Renal cortical epithelial cell (primary cell): ENCODE measurements around a stretch of chr9.

- RRBS, result no CpG with 5 or more reads among the region's 5 CpGs
These were observed 89.2 kb downstream of the GPR21 start for GRCh38 chr9:123122565-123123128.

GRCh38 chr9:123136043-123136748 is 102.7 kb downstream of the GPR21 start:
- RRBS, result no CpG with 5 or more reads among the region's 5 CpGs

DNA sequence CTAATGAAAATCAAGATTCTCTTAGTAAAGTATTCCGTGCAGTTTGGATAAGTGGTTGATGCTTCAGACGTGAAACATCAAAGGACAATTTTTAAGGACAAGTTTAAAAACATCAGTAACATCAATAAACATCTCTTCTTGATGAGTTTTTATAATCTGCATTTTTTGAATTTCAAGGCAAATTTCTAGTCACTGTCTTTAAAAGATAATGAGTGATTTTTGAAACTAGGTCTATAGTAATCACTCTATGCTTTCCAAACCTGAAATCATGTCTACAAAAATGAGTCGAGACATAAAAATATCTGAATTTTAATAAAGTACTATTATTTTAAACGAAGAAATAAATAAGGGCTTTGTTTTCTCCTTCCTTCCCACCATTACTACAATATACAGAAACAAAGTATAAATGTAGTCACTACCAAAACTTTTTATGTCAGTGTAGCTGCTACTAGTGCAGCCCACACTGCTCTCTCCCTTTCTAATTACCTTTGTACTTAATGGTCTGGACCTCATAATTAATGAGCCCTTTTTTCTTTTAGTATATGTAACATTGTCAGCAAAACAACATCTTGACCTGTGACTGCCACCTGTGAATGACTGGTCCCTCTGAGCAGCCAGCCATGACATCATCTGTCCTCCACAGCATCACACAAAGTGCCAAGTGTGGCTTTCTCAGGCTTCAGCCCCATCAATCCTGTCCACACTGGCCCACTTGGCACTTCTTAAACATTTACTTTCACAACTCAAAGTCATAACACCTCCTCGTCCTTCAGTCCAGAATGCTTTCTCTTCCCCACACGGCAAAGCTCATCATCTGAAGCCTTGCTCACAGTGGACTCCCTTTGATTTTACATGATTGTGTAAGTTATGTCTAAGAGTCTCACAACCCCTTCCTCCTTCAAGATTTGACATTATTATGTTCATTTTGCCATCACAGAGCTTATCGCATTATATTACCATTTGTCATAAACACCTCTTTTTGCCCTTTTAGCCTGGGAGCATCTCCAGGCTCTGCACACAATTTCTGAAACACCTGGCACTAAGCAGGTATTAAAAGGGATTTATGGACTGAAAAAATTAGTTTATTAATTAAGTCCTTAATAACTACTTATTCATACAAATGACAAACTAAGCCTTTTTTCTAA is 104.6 kb downstream of the GPR21 start:
- RRBS, result no CpG with 5 or more reads among the region's 7 CpGs

- RRBS, result no CpG with 5 or more reads among the region's 6 CpGs
These were observed 20.4 kb upstream of the CRB2 start for GRCh38 chr9:123335652-123335903.

- RRBS, result no CpG with 5 or more reads among the region's 6 CpGs
These were observed 2.1 kb downstream of the CRB2 start for GRCh38 chr9:123357904-123358630.

DNA sequence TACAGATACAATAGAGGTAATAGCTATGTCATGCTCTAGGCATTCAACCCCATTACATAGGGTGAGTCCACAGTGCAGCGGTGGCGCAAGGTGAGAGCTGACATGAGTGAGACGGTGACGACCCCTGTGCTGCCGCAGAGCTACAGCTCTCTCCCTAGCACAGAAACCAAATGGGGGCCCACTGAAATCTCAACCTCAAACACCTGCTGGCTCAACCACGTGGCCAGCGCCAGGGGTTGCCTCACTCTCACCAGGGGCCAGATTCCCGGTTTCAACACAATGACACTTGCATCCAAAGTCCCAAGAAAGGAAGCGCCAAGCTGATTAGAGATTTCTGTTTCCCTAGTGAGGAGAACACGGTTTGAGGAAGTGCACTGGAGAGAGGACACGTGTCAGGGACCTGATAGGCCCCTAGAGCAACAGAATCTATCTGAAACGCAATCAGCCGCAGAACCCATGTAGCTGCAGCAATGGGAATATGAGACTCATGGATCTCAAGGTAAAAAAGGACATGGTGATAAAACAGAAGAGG is 114.2 kb downstream of the CRB2 start:
- RRBS, result no CpG with 5 or more reads among the region's 13 CpGs

GRCh38 chr9:123480851-123481624 is 125.0 kb downstream of the CRB2 start:
- RRBS, result no CpG with 5 or more reads among the region's 14 CpGs

DNA sequence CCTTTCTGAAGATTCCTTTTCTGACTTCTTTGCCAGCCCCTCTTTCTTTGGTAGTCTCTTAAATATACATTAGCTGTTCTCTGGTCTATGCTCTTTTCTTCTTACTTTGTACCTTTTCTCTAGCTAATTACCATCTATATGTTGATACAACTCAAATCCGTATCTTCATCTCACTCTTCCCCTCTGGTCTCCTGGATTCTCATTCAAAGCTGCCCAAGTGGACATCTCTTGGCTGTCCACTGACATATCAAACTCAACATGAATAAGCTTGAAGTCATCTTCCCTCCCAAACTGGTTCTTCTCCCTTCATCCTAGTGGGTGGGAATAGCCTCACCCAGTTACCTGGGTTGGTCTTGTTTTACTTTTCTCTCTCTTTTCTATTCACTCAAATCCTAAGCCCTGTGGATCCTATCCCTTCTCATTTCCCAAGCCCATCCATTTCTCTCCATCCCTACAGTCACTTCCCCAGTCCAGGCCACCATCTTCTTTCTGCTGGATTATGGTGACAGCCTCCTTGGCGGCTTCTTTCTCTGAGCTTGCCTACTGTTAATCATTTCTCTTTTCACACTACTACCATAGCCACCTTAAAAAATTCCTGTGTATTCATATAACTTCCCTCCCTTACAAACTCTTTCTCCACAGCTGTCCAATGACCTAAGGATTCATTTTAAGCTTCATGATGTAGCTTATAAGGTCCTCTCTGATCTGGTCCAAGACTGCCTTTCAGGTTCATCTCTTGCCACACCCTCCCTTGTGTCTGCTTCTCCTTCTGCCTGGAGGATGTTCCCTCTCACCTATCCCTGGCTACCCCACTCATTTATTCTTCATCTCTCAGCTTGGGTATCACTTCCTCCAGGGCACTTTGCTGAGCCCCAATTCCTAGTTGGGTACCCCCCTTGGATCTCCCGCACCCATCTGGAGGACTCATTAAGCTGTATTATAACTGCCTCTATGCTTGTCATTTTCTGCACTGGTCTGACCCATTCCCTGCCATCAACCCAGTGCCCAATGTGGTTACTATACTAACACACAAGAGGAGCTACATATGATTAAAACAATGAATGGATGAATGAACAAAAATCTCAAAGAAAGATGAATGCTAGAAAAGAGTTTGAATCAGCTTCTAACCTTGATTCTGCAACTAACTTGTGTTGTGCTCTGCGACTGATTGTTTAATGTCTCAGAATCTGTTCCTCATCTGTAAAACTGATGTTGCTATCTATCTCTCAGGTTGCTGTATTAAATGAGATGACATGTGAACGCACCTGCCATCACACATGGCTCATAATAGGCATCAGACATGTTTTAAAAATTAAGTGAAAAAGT is 171.2 kb downstream of the CRB2 start:
- RRBS, result no CpG with 5 or more reads among the region's 5 CpGs

DNA sequence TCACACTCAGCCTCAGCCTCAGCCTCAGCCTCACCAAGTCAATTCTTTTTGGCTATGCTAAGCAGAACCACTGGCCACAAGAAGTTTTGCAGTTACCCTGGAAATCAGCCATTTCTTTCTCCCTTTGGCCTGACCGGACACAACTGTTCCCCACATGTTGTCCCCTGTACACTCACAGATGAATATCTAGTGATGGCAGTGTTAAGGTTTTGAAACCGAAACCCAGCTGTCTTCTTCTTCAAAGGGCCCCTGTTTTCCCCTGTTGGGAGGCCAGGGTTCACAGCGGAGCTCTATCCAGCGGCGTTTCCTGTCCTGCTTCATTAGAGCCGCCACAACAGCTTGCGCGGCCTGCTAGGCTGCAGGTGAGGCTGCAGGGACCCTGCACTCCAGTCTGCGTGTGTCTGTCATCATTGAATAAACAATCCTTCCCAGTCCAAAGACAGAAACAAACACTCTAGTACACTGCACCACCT is 250.5 kb downstream of the DENND1A start:
- RRBS, result no CpG with 5 or more reads among the region's 9 CpGs

DNA sequence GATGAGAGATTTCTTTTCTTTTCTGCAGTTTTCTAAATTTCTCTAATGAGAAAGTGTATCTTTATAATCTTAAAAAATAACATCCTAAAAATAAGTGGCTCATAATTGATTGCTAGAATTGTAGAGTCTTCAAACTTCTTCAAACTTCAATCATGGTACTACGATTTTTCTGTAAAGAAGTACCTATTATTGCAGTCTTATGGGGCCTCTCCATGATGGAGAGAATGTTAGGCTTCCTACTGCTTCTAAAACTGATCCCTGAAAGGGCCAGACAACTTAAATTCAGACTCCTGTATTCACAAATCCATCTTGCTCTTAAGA is 181.7 kb downstream of the DENND1A start:
- RRBS, result no CpG with 5 or more reads among the region's 1 CpG

GRCh38 chr9:124045001-124045457 is 33.5 kb downstream of the LHX2 start:
- RRBS, result 10% methylated on average over 3 of the region's 26 CpGs

DNA sequence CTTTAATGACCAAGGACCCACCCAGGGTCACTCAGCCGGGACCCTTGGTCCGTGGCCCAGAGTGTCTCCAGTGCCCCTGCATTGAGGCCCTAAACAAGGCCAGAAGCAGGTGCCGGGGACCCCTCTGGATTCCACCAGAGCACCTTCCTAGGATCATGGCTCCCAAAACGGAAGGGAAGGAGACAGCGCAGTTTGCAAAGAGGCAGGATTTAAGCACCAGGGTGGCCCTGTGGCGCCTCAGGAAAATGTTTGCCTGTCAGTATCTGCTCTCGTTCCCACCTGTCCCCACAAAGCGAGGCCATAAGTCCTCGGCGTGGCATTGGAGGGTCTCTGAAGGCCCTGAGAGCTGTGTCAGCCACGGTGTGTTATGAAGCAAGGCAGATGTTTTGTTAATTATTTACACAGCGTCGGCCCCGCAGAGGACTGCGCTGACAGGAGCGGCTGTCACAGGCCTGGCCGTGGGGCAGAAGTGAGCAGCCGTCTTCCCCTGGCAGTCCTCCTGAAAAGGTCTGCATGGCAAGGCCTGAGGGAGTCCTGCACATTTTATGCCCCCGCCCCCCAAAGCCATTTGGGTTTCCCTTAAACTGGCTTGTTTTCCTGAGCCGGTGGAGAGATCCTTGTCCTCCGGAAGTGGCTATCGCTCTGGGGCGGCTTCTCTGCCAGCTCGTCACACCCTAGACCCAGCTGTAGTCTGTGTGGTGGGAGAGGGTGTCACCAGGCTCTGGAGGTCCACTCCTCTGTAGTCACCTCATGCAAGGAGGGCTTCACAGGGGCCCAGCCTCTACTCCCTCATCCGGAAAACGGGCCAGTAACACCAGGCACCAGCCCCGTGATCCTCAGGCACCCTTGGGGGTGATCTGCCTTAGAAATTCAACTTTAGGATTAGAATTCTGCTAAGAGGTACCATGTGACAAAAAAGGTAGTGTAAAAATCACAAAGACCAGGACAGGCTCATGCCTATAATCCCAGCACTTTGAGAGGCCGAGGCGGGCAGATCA is 6.1 kb downstream of the NEK6 start:
- RRBS, result 73% methylated on average over 3 of the region's 29 CpGs

DNA sequence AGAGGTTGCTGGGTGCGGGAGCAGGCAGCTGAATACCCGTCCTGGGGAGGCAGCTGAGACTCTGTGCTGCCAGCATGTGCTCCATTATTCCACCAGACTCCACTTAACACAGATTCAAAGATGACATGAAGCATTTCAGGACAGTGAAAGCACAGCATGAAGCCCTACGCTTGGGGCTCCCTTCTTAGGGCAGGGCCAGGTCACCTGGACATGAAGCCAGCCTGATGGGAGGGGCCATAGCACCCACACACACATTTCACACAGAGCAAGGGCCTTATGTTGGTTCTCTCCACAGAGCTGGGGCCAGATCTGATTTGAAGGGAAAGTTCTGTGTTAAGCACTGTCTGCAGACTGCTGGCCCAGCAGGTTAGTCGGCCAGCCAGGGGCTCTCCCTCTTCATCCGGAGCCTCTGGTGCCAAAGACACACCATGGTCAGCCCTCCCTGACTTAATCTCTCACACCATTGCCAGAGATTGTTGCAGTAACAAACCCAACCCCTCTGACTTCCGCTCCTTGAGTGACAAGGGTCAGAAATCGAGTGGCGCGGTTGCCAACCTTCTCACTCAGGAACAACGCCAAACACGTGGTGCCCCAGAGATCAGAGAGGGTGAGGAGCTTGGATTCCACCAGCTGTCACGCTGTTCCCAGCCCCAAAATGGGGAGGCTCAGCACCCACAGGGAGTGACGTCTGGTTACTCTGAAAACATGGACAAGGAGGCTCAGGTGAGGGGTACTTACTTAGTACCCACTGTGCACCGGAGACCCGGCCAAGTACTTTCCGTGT is 13.2 kb downstream of the NEK6 start:
- RRBS, result no CpG with 5 or more reads among the region's 16 CpGs

GRCh38 chr9:124309572-124310130 is 51.9 kb downstream of the NEK6 start:
- RRBS, result 8% methylated on average over 4 of the region's 18 CpGs

DNA sequence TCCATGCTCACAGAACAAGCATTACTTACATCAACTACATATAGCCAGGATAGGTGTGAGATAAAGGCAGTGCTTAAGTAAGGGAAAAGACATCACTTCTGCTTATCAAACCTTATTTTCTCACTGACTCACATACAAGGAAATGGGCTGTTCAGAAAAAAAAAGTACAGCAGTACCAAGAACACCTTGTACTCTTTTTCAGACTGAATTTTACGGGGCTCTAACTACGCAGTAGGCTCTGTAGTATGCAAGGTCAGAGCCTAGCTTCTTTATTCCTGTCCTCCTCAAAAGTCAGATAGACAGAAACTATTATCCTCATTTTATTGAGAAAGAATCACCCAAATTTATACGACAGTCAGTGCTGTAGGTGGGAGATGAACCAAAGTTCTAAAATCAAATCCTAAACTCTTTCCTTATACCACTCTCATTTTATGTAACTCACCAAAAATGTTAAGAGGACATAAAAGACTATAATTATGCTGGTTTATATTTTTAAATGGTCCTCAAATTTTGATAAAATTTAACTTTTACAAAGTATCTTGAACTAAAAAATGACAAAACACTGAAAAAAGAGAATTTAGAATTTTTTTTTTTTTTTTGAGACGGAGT is 5.7 kb downstream of the PSMB7 start:
- RRBS, result no CpG with 5 or more reads among the region's 4 CpGs

- RRBS, result no CpG with 5 or more reads among the region's 1 CpG
These were observed 117.4 kb upstream of the NR5A1 start for GRCh38 chr9:124624594-124625017.

GRCh38 chr9:124692311-124692831 is 78.7 kb downstream of the NR6A1 start:
- RRBS, result no CpG with 5 or more reads among the region's 7 CpGs

DNA sequence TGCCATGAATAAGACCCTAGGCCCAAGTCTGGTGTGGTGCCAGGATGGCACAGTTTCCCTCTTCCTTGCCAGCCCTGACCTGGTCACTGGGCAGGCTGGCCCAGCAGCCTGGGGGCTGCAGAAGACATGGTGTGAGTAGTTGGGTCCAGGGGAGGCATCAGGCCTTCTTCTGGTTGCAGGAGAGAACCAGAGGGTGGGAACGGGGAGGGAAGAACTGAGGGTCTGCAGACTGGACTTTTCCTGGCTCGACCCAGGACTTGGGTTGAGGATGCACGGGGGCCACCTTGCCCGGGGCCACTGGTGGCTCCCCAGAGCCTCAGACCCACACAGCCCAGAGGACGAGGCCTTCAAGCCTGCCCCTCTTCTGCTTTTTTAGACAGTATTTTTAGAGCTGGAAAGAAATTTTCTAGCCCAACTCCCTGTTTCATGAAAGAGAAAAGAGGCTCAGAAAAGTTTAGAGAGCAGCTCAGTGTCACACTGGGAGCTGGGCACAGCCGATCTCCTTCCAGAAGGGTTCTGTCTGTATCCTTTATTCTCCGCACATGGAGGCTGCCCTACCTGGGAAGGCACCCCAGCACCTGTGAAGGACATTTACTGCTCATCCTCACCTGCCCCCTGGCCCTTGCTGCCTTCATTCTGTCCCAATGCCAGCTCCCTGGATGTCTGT is 34.6 kb downstream of the OLFML2A start:
- RRBS, result no CpG with 5 or more reads among the region's 7 CpGs

DNA sequence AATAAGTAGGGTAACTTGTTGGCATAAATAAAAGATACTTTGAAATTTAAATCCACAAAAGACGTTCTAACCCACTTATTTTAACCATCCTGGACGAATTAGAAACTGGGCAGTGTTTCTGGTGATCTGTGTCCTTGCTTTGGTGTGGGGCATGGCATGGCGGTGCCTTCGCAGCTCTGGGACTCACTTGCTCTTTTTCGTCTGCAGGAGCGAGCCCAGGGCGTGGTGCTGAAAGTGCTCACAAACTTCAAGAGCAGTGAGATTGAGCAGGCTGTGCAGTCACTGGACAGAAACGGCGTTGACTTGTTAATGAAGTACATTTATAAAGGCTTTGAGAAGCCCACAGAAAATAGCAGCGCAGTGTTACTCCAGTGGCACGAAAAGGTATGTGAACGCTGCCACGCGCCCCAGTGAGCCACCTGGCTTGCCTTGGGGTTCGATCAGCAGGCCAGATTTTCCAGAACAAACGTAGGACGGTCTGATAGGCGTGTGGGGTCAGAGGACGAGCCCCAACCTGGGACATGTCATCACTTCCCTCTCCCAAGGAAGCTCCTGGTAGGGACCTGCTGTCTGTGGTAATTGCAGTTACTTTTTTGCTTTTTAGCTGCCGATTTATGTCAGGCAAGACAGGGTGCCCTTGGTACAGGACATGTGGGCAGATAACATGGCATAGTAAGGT is 13.0 kb downstream of the ARPC5L start:
- RRBS, result no CpG with 5 or more reads among the region's 20 CpGs

DNA sequence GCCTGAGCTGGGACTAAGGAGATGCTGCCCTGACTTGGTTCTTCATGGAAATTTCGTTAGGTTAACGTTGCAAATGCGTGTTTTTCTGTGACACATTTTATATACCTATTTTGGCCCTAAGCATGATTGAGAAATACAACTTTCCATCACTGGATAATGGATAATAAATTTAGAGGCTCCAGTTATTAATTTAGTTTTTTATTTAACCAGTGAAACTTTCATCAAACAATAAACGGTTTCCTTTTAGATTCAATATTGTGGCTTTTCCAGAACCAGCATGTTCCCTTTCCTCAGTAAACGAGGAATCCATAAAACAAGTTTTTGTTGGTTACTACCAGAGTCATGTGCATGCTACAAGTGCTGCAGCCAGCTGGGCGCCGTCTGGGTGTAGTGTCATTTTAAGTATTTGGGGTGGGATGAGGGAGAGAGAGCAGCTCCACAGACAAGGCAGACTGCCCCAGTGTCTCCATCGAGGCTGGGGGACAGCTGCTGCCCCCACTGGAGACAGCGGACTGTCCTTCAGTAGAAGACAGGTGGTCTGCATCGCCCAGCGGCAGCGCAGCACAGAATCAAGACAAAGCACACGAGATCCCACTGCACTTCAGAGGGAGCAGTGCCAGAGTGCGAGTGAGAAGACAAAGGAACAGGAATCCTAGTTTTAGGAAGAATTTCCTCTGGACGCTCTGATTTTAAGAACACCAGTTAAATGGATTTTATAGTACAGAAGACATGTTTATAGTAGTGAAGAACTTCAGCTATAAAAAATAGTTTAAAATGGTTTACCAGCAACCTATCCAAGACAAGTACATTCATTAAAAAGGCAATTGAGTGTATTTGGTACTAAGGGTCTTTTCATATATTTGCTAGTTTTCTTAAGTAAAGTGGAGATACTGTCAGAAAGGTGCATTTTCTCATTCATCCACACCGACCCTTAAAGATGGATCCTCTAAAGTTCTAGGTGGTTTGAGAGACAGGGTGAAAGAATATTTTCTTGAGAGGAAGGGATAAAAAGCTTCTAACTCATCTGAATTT is 17.4 kb downstream of the ARPC5L start:
- RRBS, result no CpG with 5 or more reads among the region's 16 CpGs